Metastatic Pancreatic Carcinoma in the Ovary (tissue), 1 donor: ENCODE measurements around a stretch of chr11.

- PRO-cap = no peak
Observed at GRCh38 chr11:12160447-12161196, 50.2 kb downstream of the MICAL2 start.

DNA sequence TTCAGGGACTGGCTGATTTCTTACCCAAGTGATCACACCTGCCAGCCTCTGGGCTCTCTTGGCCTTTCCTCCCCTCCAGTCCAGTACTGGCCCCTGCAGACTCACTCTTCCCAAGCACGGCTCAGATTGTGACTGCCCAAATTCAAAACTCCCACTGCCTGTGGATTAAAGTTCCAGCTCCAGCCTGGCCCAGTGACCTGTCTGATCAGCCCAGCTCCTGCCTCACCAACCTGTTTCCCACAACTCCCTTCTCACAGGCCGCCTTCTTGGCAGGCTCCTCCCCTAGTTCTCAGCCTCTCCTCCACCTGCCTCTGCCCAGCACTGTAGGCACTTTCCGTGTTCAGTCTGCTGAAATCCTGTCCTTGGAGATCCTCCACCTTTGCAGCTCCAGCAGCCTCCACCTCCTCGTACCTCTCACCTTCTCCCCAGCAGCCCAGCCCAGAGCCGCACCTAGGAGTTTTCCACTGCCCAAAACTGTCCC is 68.6 kb downstream of the MICAL2 start:
- PRO-cap = bidirectional peak, plus-strand start at position 343 of the sequence, minus-strand start at position 239 of the sequence

DNA sequence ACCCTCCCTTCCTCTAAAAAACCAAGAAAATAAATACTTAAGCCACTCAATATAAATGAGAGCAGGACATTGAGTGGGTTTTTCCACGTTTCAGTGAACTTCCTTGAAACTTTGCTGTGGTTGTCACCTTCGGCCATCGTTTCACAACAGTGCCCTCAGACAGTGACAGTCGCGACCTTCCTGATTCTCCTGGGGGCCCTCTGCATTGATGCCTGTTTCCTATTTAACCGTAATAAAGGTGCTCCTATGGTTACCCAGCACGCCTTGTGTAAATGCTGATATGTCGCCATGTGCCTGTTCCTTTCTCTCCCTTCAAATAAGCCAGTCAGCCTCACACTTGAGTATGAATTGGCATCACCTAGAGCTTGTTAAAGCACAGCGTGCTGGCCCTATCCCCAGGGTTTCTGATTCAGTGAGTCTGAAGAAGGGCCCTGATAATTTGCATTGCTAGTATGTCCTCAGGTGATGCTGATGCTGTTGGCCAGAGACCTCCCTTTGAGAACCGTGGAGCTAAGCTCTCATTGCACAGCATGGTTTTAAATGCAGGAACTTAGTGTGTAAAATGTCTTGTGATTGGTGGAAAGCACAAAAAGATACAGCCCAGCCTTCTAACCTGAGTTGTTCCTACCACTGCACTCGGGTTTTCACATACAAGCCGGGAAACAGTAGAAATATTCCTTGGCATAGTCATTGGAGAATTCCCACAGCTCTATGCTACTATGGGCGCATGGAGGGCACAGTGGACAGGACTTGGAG is 104.9 kb downstream of the MICAL2 start:
- PRO-cap = no peak

DNA sequence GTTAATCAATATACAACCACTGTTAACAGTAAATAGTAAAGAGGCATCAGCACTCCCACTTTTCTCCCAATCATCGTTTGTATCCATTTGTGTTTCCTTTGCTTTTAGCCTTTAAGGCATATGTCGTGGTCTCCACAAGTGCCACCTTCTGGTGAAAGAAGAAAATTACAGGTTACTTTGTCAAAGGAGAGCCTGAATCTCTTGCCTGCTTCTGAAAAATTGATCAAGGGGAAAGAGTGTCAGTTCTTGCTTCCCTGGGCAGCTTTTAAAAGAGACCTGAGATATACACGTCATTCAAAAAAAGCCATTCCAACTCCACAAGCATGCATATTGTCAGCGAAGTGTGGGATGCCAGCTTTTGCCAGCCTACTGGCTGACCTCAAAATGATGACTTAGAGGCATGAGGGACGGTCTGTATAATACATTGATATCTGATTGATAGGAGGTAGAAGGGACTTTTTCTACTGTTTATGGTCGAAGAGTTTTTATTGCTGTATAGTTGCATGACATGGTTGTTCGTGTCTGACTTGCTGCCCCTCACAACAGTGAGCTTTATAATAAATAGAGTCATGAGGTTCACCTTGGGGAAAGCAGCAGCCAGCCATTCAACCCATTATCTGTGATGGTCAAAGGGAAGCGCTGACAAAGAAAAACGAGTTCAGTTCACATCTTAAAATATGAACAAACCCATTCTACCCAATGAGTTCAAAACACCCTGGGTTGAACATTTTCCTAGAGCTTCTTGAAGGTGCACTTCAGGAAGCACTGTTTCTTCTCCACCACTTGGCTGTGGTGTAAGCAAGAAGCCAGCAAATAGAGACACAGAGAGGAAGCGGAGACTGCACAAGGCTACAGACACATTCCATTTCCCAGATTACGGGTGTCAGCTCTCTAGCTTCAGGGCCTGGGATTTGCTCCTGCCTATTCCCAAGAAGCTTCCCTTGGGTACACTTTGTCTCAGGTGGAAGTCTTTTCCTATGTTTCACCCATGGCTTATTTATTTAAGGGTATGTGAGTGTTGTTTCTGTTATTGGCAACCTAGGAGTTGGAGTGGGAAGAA is 126.5 kb downstream of the MICAL2 start:
- PRO-cap = no peak

DNA sequence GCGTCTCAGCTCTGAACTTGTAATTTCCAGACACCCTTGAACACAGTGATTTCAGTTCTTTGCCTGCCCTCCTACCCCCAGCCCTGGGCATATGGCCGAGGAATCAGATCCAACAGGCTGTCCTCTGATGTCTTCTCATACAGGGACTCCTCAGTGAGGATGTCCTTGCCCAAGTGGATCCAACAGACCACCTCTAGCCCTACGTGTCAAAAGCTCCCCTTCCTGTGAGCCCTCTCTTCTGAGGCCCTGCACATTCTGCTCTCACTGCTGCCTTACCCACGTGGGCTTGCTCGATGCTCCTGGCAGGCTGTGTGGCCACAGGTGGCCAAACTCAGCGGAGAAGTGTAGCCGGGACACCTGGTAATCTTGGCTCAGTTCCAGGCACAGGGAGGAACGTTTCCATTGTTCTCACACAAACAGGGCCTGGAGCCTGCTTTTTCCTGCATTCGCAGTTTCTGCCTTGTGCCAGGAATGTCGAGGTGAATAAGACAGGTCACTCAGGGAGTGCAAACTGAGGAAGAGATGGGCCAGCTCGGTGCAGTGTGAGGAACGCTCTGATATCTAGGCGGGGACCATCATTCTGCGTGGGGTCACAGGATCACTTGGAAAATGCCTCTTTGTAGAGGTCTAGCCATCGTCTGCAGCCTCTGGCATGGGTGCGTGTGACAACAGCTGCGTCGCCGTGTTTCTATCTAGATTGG is 127.8 kb upstream of the PARVA start:
- PRO-cap = no peak

GRCh38 chr11:12287379-12288297 is 89.7 kb upstream of the PARVA start:
- PRO-cap = no peak

DNA sequence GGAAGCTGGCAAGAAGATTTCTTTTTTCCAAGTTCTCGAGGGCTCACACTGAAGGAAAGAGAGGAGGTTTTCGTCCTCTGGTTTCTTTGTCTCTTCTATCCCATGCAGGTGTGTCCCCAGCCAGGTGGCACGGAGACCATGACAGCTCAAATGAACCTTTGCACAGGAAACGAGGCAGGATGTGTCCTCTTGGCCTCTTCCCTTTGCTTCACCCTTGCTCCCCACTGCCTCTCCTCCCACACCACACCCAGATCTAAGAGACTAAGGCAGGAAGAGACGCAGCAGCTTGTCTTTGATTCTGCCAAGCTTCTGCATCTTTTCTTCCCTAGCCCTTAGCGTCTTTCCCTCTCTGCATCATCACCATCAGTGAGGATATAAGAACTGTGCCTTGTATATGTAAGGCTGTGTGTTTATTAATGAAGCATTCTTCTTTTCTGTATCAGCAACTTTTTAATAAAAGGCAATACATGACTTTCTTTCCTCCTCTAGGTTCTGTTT is 56.1 kb upstream of the PARVA start:
- PRO-cap = no peak

- PRO-cap = no peak
Observed at GRCh38 chr11:12366050-12366833, 11.1 kb upstream of the PARVA start.

GRCh38 chr11:12413371-12413992 is 36.1 kb downstream of the PARVA start:
- PRO-cap = no peak

DNA sequence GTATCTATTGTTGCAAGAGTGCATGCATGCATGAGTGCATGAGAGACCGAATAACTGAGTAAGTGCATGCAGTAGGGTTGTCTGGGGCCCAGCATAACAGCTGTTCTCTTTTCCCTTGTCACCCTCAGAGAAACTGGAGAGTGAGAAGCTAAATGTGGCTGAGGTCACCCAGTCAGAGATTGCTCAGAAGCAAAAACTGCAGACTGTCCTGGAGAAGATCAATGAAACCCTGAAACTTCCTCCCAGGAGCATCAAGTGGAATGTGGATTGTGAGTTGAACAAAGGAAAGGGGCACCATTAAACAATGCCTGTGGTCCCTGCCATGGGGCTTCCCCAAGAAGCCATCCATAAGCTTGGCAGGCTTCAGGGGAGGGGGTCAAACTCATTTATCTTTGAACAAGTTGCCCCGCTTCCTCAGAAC is 119.0 kb downstream of the PARVA start:
- PRO-cap = no peak

GRCh38 chr11:12689285-12689683 is 15.1 kb downstream of the TEAD1 start:
- PRO-cap = no peak

- PRO-cap = no peak
Observed at GRCh38 chr11:12710279-12710885, 36.2 kb downstream of the TEAD1 start.

DNA sequence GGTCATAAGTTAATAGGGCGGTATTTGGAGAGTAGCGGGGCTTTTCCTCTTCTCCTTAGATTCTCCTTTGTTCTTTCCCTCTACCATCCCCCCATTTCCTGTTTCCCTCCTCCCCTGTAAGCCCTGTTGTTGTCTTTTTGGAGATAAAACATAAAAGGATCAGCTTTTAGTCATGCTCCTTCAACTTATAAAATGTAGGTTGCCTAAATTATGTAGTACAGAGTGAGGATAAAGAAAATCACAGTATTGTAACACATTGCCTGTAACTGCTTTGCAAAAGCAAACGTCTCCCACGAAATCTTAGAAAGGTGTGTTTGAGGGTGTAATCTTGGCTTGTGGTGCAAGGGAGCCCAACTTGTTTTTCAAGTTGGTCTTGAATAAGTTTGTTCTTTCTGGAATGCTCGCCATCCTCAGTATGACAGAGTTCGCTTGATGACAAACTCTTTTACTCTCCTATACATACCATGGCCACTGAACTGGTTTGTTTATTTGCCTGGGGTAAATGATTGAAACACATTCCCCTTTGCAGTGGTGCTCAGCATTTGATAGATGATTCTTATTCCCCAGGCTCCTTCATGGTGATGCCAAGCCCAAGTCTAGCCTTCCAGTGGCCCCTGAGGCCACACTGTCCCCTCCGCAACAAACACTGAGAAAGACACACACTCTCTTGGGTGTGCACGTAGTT is 49.5 kb downstream of the TEAD1 start:
- PRO-cap = no peak

GRCh38 chr11:12744661-12745259 is 70.5 kb downstream of the TEAD1 start:
- PRO-cap = no peak

- PRO-cap = no peak
Observed at GRCh38 chr11:12777918-12778658, 103.9 kb downstream of the TEAD1 start.

DNA sequence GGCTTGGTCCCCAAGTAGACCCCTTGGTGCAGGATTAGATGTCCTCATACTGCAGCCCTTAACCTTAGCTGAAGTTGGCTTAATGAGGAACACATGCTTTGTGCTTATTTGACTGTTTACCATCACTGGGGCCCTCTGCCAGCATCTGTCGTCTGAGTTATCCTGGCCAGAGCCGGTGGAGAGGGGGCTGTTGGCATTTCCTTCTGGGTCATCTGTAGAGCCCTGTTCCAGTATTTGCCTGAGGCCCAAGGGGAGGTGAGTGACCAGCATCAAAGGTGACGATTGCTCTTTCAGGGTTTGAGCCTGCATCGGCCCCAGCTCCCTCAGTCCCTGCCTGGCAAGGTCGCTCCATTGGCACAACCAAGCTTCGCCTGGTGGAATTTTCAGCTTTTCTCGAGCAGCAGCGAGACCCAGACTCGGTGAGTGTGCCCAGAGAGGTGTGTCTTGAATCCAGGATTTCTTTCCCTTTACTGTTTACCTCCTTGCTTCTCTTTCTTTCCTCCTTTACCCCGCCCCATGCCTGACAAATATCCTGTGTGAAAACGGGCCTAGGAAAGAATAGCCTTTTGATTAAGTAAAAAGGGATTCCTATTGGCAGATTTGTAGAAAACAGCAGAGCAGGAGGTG is 126.3 kb upstream of the RASSF10 start:
- PRO-cap = no peak

- PRO-cap = no peak
Observed at GRCh38 chr11:13008578-13008935, 559 bp upstream of the RASSF10 start.

DNA sequence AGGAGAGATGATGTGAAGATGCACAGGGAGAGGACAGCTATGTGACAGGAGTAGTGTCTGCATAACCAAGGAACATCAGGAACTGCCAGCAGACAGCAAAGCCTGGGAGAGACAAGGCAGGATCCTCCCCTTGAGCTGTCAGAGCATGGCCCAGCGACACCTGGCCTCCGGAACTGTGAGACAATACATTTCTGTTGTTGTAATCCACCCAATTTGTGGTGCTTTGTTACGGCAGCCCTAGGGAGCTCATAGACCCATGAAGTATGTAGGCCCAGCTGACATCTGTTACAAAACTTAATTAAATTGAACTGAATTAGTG is 24.6 kb downstream of the RASSF10 start:
- PRO-cap = no peak

- PRO-cap = no peak
Observed at GRCh38 chr11:13114639-13115298, 105.7 kb downstream of the RASSF10 start.

DNA sequence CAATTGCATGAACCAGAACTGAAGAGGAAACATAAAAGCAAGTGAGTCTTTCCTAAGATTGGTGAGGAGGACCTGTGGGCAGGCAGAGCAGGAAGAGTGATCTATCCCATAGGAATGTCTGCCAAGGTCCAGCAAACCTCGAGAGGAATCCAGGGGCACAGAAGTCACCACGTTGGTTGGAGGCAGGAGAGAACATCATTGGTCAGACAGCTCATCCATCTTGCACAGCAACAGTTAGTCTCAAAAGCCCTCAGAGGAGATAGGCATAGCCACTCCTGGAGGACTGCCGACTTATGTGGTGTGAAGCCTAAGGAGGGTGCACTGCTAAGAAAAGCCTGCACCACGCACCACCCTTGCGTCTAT is 109.0 kb downstream of the RASSF10 start:
- PRO-cap = unidirectional peak, plus-strand start at position 275 of the sequence